Measurements from ENCODE around the genes IRGM and GPX3.

DNA sequence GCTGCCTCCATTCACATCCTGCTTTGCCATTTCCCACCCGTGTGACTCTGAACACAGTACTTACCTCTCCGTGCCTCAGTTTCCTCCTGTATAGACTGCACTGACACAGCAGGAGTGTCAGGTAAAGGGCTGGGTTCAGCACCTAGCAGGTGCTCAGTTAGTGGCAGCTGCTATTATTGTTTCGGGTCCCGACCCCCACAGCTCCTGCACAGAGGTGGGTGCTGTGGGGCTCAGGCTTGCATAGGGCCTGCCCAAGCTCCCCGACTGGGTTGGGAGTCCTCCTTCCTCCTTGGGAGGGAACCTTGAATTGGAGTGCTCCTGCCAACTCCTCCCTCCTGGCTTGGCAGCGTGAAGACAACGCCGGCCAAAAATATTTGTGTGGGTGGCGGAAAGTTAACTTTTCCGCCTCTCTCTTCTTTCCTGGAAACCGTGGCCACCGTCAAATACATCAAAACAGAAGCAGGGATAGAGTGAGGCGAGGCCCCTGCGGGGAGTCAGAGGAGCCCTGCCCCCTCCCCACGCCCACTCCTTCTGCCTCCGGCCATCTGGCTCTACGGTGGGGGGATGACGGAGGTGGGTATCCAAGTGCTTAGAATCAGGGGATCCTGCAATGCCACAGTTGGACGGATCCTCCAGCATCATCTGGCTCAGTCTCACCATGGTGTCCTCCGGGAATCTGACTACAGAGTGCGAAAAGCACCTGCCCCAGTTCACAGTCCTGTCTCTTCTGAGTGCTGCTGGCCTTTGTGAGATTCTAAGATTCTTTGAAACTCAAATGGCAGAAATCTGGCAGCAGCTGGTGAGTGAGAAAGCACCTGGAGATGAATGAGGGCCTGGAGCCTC, 25.3 kb upstream of the SYNPO start:
- PRO-cap: no peak

DNA sequence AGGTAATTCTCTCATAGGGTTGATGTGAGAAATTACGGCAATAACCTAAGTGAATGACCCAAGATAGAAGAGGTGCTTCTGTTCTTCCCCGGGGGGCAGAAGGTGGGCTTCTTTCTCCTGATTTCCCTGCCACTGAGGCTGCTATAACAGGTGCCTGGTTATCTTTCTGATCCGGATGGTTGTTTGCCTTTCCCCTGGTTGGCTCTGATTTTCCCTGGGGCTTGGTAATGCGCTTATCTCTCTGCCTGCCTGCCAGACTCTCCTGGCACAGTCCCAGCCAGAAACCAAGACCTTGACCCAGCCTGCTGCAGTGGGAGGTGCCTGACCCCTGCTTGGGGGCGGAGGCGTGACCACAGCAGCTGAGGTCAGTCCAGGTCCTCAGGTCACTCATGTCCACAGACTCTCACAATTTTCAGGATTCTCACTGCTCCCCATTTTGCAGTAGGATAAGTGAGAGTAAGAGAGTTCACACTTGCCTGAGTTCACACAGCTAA, 24.5 kb upstream of the SYNPO start:
- PRO-cap: no peak

DNA sequence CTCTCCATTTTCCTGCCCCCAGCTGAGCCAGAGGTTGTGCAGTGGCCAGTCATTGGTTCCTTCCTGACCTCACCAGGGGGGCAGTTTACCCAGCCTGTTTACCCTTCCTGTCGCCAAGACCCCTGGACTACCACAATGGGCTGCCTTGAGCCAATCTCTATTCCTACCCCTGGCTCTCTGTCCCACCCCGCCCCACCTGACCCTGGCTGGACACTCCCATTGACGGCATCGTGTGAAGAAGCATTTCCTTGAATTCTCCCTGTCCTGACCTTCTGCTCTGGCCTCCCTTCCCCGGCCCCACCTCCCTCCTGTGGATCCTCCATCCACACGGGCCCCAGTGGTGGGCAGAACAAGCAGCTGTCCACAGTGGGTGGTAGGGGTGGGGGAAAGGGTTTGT, 788 bp downstream of the SYNPO start:
- PRO-cap: no peak

DNA sequence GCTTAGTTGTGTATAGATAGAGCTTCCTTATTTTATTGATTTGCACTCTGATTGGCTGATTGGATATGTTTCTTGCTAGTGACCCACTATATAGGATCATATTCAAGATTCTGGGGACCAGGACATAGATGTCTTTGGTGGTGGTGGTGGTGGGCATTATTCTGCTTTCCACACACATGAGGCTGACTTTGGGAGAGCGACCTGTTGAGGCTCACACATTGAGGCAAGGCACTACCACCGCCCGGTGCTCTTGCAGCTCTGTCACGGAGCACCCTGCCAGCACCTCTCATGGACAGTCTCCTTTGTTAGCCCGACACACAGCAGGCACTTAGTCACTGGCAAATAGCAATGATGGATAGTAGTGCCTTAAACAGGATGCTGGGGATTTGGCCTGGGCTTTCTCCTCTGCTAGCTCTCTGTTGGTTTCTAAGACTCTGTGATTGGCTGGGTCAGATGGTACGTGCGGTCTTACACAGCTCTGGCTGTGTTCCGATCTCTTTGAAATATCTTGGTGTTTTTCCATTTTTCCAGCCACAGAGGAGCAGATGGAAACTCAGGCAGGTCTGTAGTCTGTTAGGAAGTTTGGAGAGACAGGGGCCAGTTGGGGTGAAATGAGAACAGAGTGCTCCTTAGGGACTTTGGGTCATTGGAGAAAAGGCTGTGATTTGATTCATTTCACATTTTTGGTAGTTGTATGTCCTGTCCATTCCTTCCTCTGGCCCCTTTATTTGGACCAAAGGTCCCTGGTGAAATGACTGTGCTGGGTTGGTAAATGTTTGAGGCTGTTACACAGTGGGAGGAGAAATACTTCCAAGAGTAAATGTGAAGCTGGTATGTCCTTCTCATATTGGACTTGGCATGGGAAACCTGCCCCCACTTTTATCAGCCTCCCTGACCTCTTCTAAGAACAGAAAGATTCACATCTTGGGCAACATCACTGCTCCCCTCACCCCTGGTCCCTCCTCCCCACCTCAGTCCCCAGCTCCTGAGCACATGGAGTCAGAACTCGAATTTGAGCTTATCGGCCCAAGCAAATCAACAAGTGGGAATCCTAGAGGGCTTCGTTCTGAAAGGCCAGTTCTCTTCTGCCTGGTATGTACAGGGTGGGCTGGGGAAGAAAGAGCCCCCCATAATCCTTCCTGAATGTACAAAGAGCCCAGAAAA, 3.3 kb downstream of the SMIM3 start:
- PRO-cap: bidirectional peak, plus-strand start at position 536 of the sequence, minus-strand start at position 288 of the sequence

GRCh38 chr5:150801104-150802059, 22.8 kb downstream of the SMIM3 start:
- PRO-cap: no peak

DNA sequence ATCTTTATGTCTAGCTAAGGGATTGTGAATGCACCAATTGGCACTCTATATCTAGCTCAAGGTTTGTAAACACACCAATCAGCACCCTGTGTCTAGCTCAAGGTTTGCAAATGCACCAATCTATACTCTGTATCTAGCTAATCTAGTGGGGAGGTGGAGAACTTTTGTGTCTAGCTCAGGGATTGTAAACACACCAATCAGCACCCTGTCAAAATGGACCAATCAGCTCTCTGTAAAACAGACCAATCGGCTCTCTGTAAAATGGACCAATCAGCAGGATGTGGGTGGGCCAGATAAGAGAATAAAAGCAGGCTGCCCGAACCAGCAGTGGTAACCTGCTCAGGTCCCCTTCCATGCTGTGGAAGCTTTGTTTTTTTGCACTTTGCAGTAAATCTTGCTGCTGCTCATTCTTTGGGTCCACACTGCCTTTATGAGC, at the start of gene IRGM:
TSS of gene IRGM (plus strand) at position 330 of the 436 bp plus-strand sequence.
- PRO-cap: no peak

DNA sequence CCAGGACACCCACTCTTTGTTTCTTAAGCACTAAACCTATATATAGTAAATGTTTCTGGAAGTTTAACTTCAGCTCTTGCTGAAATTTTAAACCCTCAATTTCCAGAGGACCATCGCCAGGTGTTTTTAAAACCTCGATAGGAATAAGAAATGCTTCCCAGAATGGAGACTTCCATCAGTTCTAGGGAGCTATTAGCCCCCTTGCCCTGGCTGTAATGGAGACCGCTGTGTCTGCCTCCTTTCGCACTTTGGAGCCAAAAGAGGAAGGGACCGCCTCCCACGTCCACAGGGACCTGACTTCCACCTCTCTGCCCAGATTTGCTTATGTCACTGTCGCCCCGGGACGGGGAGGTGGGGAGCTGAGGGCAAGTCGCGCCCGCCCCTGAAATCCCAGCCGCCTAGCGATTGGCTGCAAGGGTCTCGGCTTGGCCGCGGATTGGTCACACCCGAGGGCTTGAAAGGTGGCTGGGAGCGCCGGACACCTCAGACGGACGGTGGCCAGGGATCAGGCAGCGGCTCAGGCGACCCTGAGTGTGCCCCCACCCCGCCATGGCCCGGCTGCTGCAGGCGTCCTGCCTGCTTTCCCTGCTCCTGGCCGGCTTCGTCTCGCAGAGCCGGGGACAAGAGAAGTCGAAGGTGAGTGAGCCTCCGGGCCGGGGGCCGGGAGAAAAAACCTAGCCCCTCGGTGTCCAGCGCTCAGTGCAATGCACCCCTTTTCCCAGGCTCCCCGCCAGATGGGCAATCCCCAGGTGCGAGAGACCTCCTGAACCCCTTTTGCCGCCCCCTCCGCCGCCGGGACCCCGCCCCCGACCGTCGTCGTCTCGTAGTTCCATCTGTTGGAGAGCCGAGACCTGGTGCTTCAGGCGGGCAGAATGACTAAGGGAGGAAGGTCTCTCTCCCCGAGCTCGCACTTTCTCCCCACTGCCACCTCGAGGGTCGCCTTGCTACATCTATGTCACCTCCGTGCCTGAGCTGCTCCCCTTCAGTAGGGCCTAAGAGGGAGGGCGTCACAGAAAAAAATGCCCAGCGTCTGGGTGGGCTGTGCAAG, at the start of gene GPX3:
TSS of gene GPX3 (plus strand) at position 486 of the 1,048 bp plus-strand sequence.
- PRO-cap: bidirectional peak, plus-strand start at position 486 of the sequence, minus-strand start at position 250 of the sequence; unidirectional peak, plus-strand start at position 870 of the sequence

- PRO-cap: bidirectional peak, plus-strand start at chr5:151022816, minus-strand start at chr5:151022701
These were observed 2.3 kb downstream of the GPX3 start for GRCh38 chr5:151022590-151023253.

- PRO-cap: no peak
These were observed 17.4 kb downstream of the GPX3 start for GRCh38 chr5:151037870-151038207.

DNA sequence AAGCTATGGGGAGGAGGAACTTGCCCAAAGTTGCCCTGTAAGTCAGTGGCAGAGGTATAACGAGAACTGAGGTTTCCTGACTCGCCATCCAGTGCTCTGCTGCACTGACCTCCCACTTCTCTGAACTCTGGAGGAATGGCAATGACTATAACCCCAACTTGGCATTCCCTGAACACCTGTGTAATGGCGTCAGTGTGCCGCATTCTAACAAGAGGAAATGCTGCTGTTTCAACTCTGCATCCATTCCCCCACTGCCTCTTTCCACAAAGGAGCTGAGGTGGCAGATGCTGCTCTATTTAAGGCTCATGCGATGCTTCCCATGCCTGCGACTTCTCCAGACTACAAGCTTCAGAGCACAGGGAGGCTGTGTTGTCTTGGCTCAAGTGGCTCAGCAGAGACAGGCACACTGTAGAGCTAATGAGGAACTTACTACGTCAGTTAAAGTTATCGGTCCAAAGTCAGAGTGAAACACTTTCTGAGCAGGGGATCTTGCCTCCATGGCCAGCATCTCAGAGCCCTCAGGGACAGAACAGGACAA, 22.0 kb downstream of the TNIP1 start:
- PRO-cap: no peak

DNA sequence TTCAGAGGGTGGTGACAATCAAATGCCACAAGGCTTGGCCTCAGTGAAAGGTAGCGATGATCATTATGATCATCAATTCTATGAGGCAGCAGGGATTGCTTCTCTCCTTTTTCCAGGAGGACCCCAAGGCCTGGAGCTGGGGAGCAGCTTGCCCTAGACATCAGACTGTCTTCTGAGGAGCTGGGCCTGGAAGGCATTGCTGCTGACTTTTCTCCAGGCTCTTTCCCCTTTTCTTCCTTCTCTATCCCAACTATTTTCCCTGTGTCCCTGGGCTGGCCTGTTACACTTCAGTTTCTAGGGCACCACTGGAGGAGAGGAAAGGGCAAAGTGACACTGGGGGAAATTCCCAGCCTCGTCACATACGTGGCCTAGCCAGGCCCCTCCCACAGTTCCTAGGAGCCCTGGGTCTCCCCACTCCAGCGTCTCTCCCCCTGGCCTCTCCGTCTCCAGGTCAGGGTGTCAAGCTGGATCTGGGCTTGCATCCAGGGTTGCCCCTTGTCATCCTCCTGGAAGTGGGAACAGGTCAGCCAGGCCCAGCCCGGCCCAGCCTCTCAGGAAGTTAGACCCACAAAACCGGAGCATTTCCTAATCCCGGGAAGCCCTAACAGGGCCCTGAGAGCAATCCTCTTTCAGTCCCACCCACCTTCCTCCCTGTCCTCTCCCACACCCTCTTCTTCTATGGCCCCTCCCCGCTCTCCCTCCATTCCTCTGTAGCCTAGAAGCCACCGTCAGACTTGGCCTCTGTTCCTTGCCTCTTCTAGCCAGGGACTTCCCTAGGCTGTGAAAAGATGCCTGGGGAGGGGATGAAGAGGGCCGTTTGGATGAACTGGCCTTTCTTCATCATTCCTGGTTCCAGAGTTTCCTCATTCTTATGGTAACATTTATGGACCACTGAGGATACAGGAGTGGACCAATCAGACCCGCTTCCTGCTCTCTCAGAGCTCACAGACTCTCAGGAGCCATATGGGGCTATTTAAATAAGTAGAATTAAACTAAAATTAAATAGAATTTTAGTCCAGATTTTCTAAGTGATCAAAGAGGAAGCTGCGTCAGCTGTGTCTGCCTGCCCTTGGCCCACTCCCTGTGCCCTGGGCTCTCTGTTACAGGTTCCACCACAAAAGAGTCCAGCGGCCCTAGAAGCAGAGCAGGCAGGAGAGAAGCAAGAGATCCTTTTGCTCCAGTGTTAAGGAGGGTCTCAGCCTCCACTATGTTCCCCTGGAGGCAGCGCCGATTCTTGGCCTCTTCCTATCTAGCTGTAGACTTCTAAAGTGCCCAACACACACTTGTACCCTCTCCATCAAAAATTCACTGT, 4.9 kb upstream of the TNIP1 start:
- PRO-cap: unidirectional peak, minus-strand start at position 296 of the sequence

- PRO-cap: no peak
These were observed 21.0 kb upstream of the TNIP1 start for GRCh38 chr5:151101730-151102268.

DNA sequence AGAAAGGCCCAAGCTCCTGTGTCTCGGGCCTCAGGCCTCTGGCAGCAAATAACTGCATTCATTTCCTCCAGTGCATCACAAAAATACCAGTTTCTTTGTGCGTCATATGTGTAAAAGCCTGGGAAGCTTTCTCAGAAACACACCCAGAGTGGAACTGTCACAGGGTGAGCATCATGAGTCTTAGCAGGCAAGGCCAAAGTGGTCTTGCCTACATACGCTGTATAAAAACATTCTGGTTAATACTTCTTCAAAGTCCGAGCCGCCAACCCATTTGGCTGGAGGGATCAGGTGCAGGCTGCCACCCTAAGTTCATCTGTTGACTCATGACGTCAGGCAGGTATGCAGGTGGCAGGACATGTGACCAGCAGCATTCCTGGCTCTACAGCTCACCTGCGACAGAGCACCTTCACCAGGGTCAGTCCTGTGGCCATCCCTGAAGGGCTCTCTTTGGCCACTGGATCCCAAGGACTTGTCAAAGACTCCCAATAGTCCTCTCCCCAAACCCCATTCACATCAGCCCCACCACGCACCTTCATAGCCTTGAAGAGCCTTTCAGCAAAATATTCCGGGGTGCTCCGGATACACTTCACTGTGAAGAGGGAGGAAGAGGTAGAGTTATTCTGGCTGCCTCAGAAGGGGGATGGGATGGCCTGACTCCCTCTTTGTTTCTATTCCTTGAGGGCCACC, 26.7 kb downstream of the ANXA6 start:
- PRO-cap: no peak

- PRO-cap: no peak
These were observed 841 bp downstream of the CCDC69 start for GRCh38 chr5:151222914-151223587.

DNA sequence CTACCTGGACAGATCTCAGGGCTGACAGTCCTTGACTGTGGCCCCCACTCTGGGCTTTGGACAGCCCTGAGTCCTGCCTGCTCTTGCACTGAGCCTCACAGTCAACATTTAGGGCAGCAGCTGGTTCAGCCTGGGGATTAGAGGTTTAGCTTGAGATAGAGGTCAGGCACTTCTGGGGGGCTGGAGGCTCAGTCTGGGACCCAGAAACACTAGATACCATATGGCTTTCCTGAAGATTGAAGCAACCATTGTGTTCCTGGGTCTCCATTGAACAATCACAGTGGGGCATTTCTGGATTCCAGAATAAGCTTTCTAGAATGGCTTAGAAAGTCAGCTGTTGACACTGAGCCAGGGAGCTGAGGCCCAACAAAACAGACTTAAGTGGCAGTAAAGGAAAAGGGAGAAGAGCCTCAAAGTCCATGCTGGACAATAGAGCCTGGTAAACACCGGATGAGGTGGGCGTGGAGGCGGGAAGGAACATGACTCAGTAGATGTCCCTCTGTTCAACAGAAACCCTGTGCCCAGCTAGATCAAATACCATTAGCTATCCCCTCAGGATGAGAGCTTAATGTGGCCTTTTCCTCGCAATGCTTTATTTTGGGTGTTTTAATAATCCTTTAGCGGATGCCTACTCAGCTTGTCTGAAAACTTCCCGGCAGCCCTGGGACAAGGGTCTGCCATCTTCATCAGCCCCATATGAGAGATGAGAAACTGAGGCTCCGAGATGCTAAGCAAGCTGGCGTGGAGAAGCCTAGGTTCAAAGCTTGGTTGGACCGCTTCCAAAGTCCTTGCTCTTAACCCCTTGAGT, 14.8 kb downstream of the SPARC start:
- PRO-cap: unidirectional peak, plus-strand start at position 390 of the sequence

DNA sequence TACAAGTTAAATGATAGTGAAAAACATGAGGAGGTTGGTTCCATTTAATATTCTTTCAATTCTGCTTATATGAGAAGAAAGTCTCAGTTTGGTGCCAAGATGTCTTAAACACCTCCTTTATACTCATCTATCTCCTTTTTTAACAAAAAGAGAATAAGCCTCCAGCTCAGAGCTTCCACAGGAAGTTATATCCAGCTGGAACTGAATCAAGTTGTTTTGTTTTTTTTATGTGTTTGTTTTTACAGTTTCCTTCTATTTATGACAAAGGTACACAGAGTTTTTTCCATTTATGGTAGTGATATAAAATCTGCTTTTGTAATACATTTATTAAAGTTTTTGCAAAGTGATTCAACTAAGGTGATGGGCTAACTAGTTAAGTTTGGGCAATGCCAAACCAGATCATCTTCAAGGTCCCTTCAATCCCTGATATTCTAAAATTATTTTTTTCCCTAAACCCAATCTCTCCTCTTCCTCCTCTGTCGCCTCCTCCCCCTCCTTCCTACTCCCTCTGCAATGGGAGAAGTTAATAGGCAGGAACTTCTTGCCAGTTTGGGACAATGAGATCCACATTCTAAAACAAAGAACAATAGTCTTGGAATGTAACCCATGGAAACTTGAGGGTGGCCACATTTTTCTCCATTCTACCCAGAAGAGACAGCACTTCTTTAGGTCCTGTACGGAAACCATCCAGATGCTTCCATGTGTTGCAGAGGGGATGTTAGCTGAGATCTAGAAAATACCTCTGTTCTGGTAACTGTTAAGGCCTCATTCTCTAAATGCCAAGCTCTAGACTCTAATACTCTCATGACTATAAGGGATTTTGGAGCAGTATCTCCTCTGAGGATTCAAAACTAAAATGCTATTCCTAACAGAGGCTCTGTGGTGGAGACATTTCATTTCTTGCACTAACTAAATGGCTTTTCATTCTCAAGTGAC, 10.1 kb downstream of the SPARC start:
- PRO-cap: no peak

- PRO-cap: no peak
These were observed 36.6 kb downstream of the FAM114A2 start for GRCh38 chr5:154002076-154002518.

DNA sequence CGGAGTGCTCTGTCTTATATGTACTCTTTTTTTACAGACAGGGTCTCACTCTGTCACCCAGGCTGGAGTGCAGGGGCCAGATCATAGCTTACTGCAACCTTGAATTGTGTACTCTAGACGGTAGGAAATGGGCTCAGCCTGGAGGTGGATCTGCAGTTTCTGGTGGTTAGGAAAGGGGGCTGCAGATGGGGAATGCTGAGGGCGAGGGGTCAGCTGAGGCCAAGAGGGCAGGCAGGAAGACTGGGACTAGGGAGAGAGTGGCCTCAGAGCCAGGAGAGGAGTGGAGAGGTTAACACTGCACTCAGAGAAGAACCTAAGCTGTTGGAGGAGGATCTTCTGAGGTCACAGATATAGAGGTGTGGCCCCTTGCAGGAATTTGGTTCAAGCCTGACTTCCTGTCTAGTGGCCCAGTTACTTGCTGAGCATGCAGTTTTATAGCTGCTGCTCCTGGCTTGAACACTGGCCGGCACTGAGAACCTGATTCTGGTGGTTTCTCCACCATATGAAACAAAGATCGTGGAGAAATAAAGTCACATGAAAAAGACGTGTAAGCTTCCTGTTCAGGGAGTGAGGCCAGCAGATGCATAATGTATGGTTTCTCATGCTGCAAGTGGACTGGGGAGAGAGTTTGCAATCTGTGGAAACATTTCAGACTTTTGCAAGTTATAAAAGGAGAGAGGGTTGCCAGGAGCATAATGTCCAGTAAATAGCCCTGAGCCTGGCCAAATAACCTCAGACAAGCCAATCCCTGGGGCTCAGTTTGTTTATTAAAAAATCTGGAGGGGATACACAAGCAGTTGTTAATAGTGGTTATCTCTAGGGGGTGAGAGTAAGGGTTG, 82.5 kb downstream of the GALNT10 start:
- PRO-cap: no peak

- PRO-cap: no peak
These were observed 74.1 kb upstream of the SAP30L start for GRCh38 chr5:154371532-154372264.

DNA sequence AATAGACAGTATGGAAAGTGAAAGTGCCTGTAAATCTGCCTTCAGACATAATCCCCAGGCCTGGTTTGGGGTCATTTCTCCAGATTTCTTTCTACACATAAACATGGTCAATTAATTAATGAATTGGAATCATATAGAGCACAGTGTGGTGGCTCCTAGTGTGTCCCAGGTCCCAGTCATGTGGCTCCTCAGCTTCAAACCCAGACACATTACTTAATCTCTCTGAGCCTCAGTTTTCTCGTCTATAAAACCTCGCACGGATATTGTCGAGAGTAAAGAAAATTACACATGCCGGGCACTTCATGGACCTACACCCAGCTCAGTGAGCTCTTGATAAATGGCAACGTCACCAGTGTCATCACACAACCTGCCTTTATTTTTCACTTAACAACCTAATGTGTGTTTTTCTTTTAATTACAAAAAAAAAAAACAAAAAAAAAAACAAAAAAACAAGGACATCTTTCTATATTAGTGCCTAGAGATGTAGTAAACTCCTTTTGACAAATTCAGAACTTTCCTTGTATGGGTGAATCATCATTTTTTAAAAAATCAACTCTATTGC, 100.7 kb upstream of the LARP1 start:
- PRO-cap: no peak

Data from pulmonary artery (tissue), 1 donor.